Thoracic aorta (tissue), 1 donor: ENCODE measurements around the genes DUSP21 and UBA1.

DNA sequence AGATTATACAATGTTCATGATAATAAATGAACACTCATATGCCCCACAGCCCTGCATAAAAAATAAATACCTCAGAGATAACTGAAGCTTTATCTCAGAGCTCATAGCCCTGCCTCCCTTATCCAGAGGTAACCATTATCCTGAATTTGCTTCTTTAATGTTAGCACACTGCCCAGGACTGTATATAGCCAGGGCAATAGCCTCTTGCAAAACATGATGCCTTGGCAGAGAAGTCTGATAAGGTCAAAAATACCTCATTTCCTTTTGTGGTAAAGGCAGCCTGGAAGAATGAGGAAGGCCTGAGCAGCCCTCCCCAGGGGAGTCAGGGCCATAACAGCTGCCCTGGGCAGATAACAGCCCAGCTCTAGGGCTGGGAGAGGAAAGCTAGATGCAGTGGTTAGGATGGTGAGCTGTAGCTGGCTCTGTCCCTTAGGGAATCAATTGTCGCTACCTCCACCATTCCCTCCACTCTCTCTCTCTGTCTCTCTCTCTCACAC is 29.3 kb downstream of the EFHC2 start:
- RAMPAGE, long total RNA, result no peak

GRCh38 chrX:44843794-44844133 is at the start of gene DUSP21:
Gene DUSP21 (plus strand): TSS chrX:44844021.
- RAMPAGE, long total RNA, result no peak

- RAMPAGE, long total RNA, result no peak
These were observed 562.8 kb upstream of the DIPK2B start for GRCh38 chrX:45763355-45764029.

DNA sequence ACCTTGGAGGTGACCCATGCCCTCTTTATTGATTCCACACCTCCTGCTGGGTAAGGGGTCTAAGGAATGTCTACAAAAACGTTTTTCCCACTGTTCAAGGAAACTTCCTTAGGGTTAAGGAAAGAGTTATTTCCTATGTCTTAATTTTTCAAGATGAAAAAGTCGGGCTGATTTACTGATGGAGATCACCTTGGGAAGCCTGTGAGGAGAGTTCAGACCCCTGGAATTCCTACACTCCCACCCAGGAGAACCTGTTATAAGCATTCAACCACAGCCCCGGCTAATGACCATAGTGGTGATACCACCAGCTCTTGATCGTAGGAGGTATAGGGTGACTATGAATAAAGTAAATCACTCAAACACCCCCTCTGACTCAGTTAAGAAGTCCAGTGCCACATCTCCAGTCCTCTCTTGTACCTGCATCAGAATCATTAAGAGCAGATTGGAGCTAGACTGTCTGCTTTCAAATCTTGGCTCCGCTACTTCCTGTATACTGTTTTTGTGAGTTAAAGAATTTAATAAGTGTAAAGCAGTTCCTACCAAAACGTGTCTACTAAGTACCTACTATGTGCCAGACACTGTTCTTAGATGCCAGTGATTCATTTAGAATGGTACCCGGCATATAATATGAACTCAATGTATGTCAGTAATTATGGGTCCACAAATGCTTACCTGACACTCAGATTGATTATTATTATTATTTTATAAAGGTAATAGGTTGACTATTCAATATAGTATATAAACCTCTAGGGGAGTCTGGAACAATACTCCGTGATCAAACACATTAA is 565.1 kb upstream of the DIPK2B start:
- RAMPAGE, long total RNA, result no peak

GRCh38 chrX:45809869-45810211 is 609.2 kb upstream of the DIPK2B start:
- RAMPAGE, long total RNA, result no peak

DNA sequence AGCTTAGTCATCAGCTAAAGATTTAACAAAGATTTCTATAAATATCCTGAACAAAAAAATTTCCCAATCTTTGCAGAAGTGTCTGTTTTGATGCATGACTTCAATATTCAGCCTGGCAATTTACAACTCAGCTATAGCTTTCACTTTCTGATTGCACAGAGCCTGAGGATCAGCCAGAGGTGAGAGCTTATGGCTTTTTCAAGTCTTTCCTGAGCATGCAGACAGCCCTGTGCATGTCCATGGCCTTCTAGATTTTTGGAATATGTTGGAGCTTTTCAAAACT is 322.0 kb upstream of the KRBOX4 start:
- RAMPAGE, long total RNA, result no peak

DNA sequence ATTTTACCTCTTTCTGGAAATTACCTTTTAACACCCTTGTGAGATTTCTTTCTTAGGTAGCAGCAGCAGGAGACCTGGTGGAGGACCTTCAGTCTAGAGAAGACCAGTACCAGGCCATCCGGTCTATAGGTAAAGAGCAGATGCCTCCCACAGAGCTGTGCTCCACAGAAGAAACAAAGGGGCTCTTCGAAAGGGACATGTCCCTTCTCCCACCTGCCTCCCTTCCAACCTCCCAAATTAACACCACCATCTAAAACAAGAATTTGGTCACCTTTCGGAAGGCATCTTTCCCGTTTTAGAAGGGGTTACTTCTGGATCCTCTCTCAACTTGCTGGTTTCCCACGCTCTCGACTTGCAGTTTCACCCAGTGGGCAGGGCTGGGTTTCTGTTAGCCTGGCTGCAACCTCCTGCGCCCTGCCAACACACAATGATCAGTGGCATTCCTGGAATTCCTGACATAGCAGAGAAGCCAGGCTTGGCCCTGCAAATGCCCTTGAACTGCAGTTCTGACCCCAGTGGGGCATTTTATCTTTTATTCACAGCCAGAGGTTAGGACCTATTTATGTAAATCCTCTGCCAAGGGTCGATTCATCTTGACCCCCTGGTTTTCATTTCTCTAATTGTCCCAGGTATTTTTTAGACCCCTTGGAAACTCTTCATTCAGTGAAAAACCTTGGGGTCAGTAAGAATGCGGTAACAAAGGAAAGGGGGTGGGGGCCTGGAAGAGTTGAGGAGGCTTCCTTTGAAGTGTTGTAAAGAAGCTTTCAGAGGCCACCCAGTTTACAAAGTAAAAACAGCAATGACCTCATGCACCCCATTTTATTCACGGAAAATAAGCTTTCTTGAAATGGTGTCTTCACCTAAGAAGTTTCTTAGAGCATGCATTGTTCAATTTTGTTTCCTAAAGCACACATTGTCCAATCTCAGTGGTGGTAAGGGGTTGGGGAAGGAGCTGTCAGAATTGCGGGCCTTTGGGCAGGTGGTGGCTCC is 119.5 kb upstream of the KRBOX4 start:
- RAMPAGE, long total RNA, result no peak

GRCh38 chrX:46333240-46333912 is 113.7 kb upstream of the KRBOX4 start:
- RAMPAGE, long total RNA, result no peak

- RAMPAGE, long total RNA, result no peak
These were observed 76.1 kb upstream of the KRBOX4 start for GRCh38 chrX:46371127-46371354.

- RAMPAGE, long total RNA, result no peak
These were observed 2.6 kb downstream of the CHST7 start for GRCh38 chrX:46575848-46576874.

- RAMPAGE, long total RNA, result no peak
These were observed 3.6 kb downstream of the CHST7 start for GRCh38 chrX:46577061-46577674.

GRCh38 chrX:47192890-47193198 is 785 bp upstream of the UBA1 start:
- RAMPAGE, long total RNA, result no peak

GRCh38 chrX:47193412-47194705 is at the start of gene UBA1:
Gene UBA1 (plus strand): TSS chrX:47193829.
- RAMPAGE, long total RNA, result no peak

DNA sequence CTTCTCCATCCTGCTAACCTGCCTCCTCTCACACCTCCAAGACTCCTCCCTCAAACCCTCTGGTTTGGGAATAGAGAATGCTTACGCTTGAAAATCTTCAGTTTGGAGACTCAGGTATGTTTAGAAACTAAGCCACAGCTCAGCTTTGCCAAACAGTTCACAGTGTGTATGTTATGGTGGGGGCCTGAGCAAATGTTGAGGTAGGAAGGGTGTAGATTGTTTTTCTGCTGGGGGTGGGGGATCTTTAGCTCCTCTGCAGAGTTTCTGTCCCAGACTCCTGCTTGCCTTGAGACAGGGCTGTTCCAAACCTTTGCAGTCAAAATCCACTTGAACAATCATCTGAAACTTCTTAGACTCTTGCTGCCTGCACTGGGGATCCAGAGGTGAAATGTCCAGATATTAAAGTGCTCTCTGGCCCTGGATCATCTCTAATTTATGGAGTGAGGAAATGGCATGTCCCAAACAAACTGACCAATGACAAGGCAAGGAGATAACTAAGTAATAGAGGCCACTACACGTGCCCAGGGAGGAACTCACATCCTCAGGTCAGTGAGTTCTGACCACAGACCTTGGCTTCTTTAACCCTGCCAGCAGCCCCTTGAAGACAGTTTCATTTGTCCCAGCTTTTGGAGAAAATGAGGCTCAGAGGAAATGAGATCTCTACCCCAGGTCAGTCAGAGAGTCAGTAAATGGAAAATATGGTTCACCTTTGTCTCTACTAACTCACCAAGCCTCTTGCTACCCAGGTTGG is 2.9 kb downstream of the UBA1 start:
- RAMPAGE, long total RNA, result no peak

- RAMPAGE, long total RNA, result no peak
These were observed 12.3 kb downstream of the UBA1 start for GRCh38 chrX:47205631-47206586.

DNA sequence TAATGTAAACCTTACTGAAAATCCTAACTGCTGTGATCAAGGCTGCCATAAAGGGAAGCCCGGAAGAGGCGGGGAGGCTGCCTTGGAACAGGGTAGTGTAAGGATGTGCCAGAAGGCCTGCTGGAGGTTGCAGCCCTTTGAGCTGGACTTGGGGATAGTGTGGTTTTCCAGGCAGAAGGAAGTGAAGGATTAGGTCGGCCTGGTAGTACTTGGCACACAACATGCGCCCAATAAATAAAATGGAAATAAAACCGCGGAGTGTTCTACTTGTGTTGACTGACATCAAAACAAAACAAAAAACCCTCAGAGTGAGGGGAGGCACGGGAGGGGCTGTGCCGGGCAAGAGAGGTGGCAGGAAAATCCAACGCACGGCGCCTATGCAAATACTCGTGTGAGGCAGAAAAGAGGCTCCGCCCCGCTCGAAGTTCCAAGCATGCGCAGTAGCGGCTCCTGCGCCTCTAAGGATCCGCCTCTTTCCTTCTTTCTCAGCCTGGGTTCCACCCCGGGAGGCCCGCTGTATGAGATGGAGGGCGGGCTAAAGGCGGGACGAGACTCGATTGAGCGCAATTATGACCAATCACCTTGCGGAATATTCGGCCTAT is 980 bp upstream of the CDK16 start:
- RAMPAGE, long total RNA, result no peak

DNA sequence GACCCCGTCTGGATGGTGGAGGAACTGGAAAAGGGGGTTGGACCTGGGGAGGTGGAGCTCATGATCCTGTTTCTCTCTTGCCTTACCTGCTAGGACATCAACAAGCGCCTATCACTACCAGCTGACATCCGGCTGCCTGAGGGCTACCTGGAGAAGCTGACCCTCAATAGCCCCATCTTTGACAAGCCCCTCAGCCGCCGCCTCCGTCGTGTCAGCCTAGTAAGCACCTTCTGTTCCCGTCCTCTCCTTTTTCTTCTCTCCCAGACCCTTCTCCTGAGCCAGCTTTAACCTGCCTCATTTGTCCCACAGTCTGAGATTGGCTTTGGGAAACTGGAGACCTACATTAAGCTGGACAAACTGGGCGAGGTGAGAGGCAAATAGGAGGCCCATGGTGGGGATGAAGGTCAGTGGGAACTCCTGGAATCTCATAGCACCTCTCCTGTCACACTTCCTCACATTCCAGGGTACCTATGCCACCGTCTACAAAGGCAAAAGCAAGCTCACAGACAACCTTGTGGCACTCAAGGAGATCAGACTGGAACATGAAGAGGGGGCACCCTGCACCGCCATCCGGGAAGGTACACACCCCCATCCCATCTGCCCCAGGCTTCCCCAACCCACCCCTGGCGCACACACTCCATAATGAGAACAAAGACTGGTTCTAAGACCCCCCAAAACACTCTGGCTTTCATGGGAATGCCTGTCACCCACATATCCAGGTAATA is 6.2 kb downstream of the CDK16 start:
- RAMPAGE, long total RNA, result start-site peak on the plus strand centred at position 157 of the sequence, 116 bp wide, 18 reads; start-site peak on the plus strand centred at position 324 of the sequence, 74 bp wide, 11 reads

GRCh38 chrX:47228838-47229803 is 3.7 kb upstream of the USP11 start:
- RAMPAGE, long total RNA, result no peak

DNA sequence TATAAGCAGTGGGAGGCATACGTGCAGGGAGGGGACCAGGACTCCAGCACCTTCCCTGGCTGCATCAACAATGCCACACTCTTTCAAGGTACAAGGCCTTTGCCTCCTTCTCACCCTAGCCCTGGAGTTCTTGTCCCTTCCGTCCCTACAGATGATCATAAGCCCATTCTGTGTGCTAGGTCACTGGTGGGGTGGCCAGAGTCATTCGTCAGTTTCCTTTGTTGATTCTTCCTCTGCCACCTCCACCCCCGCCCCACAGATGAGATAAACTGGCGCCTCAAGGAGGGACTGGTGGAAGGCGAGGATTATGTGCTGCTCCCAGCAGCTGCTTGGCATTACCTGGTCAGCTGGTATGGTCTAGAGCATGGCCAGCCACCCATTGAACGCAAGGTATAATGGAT is 6.3 kb downstream of the USP11 start:
- RAMPAGE, long total RNA, result no peak

- RAMPAGE, long total RNA, result no peak
These were observed 58.4 kb upstream of the ZNF157 start for GRCh38 chrX:47311870-47312510.